Mammary microvascular endothelial cell (primary cell): ENCODE measurements around the genes PXMP2, PGAM5 and ANKLE2.

- RAMPAGE, long total RNA = no peak
Observed at GRCh38 chr12:131745745-131746407, 35.0 kb downstream of the SFSWAP start.

GRCh38 chr12:131765808-131766831 is 55.2 kb downstream of the SFSWAP start:
- RAMPAGE, long total RNA = no peak

DNA sequence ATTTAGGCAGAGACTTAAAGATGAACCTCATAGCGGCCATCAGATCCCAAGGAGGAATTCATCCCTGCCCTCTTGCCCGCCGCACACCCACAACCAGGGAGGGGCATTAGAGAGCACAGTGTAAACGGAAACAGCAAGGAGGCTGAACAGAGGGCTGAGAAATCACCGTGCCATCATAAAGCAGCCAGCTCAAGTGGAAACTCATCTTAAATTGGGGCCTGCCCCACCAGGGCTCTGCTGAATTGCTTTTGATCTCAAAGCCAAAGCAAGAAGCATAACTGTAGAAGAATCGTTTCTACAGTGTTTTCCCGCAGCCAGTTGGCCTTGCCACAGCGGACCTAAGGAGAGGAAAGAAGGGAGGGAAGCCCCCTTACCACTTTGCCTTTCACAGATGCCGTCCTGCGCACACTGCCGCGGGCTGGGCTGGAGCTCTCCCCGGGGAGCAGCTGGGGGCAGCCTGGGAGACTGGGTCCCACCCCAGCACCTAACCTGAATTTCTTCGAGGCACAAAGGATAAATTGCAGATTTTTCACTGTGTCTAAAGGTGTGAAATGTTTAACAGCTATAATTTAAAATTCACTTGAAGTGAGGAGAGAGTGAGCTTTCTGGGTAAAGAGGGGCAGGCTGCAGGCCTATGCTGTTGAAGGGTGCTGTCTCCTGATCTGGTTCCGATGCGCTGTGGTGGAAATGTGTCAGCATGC is 51.8 kb upstream of the MMP17 start:
- RAMPAGE, long total RNA = no peak

DNA sequence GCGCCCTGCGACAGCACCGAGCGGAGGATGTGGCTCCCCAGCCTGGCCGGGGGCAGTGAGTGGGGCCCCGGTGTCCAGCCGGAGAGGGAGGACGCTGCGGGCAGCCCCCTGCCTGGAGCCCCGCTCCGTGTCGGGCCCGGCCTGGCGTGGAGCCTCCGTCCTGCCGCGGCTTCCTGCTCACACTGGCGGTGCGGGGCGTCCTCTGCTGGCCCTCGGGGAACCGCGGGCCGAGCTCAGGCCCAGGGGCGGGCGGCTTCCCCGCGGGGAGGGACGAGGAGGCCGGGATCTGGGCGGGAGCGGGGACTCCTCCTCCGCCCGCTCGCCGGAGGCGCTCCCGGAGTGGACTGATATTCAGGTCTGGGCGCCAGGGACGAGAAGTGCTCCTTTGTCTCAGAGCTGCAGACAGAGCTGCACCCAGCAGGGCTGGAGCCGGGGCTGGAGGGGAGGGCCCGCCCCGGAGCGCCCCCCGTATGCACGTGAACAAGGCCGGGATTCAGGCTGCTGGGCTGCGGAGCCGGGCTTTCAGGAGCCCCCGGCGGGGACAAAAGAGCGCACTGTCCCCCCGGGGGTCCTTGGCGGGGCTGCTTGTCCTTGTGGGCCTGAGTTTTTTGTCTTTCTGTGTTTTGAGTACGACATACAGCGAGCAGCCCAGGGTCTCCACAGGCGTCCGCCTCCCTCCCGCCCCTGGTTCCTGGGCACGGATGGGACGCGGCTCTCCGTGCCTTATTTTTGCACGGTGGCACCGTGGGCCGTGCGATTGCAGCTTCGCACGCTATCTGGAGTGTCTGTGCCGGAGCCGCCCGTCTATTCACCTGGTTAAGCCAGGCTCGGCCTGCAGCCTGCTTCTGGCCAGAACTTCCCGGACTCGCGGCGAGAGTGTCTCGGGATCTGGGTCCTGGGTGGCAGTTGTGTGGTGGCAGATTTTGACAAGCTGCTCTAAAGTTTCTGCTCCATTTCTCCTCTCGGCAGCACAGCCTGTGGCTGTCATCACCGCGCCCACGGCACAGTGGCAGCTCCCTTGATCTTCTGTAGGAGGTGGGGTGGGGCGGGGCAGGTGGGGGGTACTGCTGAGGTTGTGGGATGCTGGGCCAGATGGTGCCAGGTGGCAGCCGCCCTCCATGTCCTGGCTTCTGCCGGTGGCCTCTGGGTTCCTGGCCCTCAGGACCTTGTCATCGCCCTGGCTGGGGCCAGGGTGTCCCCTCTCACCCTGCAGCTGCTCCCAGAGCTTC is 2.5 kb downstream of the MMP17 start:
- RAMPAGE, long total RNA = no peak

GRCh38 chr12:131832326-131832957 is 4.2 kb downstream of the MMP17 start:
- RAMPAGE, long total RNA = no peak

DNA sequence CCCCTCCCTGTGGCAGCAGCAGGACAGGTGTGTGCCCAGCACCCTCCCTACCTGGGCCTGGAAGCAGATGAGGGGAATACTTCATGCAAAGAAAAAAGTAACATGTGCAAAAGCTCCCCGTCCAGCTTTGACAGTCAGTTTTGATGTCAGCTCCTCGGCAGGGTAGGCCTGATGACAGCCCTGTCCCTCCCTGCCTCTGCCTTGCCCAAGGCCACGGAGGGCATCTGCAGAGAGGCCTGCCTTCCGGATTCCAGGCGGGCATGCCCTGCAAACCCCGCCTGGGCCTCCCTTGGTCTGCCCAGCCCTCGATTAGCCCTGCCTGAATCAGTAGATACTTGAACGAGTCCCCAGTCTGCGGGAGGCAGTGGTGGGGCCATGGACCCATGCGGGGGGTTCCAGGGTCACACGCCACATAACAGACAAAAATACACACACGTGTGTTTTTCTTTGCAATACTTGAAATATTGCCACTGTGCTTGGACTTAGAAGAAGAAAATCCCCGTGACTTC is 6.7 kb upstream of the PUS1 start:
- RAMPAGE, long total RNA = no peak

DNA sequence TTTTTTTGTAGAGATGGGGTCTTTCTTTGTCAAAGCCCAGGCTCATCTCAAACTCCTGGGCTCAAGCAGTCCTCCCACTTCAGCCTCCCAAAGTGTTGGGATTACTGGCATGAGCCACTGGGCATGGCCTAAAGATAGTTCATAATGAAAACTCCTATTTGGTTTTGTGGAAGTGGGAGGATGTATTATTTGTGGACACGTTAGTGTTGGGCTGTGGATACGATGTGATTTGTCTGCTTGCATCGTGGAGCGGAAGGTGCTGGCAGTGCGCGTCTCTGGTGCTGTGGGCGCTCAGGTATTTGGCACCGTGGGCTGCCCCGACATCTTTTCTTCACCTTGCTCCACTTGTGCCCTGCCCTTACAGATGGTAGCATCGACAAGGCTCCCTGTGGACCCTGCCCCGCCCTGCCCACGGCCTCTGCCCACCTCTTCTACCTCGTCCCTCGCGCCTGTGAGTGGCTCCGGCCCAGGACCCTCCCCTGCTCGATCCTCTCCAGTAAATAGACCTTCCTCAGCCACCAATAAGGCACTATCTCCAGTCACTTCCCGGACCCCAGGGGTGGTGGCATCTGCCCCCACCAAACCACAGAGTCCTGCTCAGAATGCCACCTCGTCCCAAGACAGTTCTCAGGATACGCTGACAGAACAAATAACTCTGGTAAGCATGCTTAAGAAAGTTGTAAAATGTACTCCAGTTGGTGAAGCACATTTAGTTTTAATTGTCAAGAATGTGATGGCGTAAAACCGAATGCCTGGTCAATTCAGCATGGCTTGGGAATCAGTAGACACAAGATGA is 36.6 kb downstream of the EP400 start:
- RAMPAGE, long total RNA = no peak

GRCh38 chr12:132050922-132051484 is 93.1 kb downstream of the DDX51 start:
- RAMPAGE, long total RNA = no peak

DNA sequence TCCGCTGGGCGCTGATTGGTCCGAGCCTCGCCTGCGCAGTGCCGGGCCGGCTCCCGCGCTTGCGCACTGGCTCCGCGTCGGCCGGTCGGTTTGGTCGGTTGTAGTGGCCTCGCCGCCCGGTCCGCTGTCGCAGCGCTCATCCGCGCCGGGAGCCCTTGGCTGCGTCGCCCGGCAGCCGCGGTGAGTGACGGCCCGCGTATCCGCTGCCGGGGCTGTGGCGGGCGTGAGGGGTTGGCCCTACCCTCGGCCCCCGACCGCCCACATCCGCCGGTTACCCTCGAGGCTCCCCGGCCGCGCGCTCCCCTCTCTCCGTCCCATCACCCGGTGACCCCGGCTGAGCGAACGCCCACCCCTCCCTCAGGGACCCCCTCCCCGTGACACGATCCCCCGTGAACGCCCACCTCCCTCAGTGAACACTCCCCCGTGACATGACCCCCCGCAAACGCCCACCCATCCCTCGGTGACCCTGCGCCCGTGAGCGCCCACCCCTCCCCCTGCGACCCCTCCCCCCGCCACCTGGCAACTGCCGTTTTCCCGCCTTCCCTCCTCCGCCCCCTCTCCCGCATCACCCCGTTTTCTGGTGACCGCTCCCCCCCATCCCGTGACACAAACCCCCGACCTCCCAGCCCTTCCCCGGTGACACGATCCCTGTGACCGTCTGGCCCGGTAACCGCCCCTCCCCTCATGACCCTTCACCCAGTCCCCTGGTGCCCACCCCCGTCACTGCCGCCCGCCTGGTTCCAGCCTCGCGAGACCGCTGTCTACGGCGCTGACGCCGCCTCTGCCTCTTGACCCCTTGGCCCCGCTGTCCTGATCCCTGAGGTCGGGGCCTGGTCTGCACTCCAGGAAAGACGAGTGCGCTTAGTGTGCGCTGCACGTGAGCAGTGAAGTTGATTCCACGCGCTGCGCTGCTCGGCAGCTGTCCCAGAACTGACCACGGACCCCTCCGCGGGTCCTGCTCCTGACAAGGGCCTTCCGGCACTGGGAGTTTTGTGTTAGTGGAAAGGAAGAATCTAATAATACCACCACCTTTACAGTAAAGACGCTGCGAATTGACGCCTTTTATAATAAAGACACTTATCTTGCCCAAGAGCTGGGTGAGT is 59.5 kb downstream of the DDX51 start:
- RAMPAGE, long total RNA = start-site peak on the plus strand centred at position 65 of the sequence, 10 bp wide, 29 and 6 reads in 2 replicates

- RAMPAGE, long total RNA = no peak
Observed at GRCh38 chr12:132235160-132235719, 91.0 kb downstream of the NOC4L start.

GRCh38 chr12:132356517-132357332 is 27.3 kb upstream of the GALNT9 start:
- RAMPAGE, long total RNA = no peak

GRCh38 chr12:132428541-132428951 is 61.4 kb upstream of the FBRSL1 start:
- RAMPAGE, long total RNA = no peak

DNA sequence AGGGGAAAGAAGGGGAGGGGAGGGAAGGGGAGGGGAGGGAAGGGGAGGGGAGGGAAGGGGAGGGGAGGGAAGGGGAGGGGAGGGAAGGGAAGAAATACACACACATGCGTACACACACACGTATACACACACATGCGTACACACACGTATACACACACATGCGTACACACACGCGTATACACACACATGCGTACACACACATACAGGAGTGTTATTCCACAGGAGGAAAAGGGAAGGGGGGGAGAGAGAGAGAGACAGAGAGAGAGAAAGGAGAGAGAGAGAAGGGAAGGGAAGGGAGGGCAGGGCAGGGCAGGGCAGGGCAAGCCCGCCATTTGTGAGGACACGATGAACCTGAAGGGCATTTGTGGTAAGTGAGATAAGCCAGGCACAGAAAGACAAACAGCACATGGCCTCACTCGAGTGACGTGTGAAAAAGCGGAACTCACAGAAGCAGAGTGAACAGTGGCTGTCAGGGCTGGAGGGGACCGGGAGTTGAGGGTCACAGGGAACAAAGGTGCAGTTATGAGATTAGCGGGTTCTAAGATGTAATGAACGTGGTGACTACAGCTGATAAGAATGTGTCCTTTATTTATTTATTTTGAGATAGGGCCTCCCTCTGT is 19.0 kb upstream of the FBRSL1 start:
- RAMPAGE, long total RNA = no peak

DNA sequence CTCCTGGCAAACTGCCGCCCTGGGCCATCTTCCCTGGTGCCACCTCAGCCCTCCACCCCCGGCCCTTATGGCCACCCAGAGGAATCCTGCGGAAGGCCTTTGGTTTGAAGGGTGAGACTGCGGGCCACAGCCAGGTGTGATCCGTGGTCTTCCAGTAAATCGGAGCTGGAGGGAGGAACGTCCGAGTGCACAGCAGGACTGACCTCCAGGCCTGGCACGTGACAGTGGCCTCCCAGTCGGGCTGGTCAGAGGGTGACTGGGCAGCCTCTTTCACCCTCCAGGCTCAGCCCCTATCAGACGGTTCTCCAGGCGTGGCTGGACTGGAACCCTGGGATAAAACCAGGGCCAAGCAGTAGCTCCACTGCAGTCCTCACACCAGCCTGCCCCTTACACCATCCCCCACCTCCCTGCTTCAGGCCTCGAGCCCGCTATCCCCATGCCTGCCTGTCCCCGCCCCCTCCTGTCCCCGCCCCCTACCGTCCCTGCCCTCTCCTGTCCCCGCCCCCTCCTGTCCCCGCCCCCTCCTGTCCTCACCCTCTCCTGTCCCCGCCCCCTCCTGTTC is 12.4 kb downstream of the FBRSL1 start:
- RAMPAGE, long total RNA = no peak

GRCh38 chr12:132505129-132505657 is 15.2 kb downstream of the FBRSL1 start:
- RAMPAGE, long total RNA = no peak

GRCh38 chr12:132560425-132560897 is 49.9 kb downstream of the LRCOL1 start:
- RAMPAGE, long total RNA = no peak

GRCh38 chr12:132687230-132688312 is at the start of gene PXMP2:
Gene PXMP2 (plus strand): TSS chr12:132687587.
- RAMPAGE, long total RNA = start-site peak on the minus strand at chr12:132687296-132687337, 74 and 37 reads in 2 replicates

GRCh38 chr12:132709790-132710956 is at the start of gene PGAM5:
Gene PGAM5 (plus strand): TSS chr12:132710842.
- RAMPAGE, long total RNA = no peak

GRCh38 chr12:132736782-132737501 is 24.7 kb downstream of the ANKLE2 start:
- RAMPAGE, long total RNA = no peak

DNA sequence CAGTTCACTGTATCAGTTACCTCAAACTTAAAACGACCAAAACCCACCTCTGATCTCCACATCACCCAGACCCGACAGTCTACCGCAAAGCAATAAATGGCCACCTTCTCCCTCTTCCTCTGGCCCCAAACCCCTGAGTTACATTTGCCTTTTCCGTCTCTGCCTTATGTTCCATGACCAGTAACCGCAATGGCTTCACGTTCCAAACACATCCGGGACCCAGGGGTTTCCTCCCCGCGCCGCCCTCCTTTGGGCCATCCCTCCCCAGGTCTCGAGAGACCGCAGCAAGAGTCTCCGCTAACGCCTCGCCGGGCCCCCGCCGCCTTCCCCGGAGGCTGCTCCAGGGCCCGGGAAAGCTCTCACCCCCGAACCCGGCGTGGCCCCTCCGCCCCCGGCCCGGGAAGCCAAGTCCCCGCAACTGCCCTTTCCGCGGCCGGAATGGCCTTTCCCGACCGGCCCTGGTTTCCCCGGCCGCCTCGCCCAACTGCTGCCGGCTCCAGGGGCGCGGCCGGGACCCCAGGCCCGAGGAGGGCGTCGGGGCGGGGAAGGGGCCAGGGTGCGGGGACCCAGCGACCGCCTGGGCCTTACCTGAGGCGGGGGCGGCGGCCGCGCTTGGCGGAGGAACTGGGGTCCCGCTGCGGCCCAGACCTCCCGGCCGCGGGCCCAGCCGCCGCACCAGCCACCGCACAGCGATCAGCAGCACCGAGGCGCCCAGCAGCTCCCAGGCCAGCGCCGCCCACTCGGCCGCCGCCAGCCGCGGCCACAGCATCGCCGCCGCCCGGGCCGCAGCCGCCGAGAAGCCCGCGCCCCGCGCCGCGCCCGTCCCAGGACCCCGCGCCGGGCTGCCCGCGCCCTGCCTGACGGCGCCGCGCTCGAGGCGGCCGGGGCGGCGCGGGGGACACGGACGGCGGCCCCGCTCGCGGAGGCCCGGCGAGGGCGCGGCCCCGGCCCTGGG is at the start of gene ANKLE2:
ANKLE2 (minus strand) TSS at position 803 of the 955 bp plus-strand sequence.
- RAMPAGE, long total RNA = no peak